BE2C (cell line): ENCODE measurements around the genes RPS26, RBMS2 and ATP5F1B.

GRCh38 chr12:55706697-55707099, 1.0 kb downstream of the ITGA7 start:
- RRBS: no CpG with 5 or more reads among the region's 2 CpGs

GRCh38 chr12:55709396-55710128, 1.9 kb upstream of the ITGA7 start:
- RRBS: no CpG with 5 or more reads among the region's 10 CpGs

GRCh38 chr12:55980754-55981168, 6.9 kb downstream of the RAB5B start:
- RRBS: no CpG with 5 or more reads among the region's 17 CpGs

DNA sequence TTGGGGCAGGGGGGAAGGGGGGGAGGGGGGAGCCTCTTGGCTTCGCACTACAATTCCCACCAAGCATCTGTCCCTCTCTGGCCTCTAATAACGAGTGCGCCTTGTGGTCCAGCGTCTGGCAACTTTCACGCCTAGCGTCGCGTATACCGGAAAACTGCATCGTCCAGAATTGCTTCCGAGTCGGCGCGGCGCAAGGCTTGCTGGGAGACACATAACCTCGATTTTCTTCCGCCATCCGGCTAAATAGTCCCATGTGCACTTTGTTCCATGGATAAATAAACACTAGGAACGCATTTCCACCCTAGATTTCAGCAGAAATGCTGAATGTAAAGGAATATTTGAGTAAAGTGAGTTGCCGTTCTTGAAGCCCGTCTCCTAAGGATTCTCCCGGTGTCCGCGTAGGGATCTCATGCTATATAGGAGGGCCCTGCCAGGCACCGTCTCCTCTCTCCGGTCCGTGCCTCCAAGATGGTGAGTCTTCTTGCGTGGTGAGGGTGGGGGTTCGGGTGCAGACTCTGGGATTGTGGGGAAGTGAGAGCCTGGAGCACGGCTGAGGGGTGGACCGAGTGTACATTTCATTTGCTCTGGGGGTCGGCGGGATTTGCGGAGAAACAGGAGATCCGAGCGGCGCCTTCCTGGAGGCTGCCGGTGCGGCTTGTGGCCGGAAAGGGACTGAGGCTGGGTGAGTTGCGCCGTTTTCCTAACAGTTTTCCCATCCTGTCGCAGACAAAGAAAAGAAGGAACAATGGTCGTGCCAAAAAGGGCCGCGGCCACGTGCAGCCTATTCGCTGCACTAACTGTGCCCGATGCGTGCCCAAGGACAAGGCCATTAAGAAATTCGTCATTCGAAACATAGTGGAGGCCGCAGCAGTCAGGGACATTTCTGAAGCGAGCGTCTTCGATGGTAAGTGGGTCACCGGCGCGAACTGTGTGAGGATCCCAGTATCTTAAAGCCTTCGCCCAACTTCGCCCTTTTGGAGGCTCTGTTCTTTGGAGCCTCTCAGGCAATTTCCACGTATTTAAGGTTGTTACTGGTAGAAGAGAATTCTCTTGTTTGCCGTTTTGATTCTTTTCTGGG, at the start of gene RPS26:
TSS of gene RPS26 (plus strand) at position 220 of the 1,078 bp plus-strand sequence.
- RRBS: 1% methylated on average over 12 of the region's 63 CpGs

DNA sequence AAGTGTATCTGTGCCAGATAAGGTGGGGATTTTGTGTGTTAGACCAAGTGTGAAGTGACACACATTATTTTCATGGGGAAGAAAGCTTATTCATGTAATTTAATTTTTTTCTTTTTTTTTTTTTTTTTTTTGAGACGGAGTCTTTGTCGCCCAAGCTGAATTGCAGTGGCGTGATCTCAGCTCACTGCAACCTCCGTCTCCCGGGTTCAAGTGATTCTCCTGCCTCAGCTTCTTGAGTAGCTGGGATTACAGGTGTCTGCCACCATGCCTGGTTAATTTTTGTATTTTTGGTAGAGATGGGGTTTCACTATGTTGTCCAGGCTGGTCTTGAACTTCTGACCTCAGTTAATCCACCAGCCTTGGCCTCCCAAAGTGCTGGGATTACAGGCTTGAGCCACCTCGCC, 2.5 kb downstream of the RPS26 start:
- RRBS: no CpG with 5 or more reads among the region's 6 CpGs

DNA sequence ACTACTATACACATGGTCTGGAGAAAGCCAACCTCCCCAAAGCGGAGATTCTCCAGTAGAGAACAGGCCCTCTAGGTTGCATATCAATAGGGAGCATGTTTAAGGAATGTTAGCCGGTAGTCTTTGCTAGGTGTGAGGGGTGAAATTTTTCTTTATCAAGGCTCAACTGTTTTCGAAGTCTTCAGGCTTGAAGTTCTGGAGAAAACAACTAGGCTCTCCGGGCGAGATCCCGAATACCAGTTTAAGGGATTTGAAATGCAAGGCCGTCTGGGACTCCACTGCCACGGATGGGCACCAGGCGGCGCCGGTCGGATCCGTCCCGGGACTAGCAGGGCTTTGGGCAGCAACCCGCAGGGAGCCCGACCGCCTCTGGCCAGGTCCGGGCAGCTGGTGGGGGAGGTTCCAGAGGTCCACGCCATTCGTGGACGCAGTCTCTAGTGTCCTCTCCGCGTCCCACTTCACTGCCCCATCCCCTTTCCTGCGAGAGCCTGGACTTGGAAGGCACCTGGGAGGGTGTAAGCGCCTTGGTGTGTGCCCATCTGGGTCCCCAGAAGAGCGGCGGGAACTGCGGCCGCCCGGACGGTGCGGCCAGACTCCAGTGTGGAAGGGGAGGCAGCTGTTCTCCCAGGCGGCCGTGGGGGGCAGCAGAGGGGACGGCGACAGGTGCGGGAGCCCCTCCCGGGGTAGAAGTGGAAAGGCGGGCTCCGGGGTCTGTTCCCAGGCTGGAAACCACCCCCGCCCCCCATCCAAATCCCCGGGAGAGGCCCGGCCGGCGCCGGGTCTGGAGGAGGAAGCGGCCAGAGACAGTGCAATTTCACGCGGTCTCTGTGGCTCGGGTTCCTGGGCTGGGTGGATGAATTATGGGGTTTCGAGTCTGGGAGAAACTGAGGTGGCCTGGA, 925 bp upstream of the ERBB3 start:
- RRBS: 11% methylated on average over 23 of the region's 51 CpGs

GRCh38 chr12:56118713-56119158, 670 bp downstream of the ZC3H10 start:
- RRBS: no CpG with 5 or more reads among the region's 10 CpGs

GRCh38 chr12:56119906-56120623, 2.0 kb downstream of the ZC3H10 start:
- RRBS: no CpG with 5 or more reads among the region's 8 CpGs

- RRBS: no CpG with 5 or more reads among the region's 11 CpGs
Observed at GRCh38 chr12:56178372-56179079, 10.8 kb downstream of the SMARCC2 start.

DNA sequence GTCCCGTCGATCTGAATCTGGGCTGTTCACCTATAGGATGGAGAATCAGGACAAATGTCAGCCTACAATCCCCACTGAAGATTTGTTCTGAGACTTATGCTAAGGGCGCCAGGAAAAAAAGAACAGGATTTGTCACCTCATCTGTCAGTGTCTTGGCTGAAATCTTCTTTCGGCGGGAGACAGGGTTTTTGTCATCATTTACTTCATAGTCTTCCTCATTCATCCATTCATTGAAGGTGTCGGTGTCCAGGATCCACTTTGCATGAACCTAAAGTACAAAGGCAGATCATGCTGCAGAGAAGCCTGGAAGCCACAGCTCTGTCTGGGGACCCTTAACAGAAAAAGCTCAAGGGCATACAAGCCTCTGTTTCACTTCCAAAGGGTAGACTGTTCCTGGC, 7.7 kb downstream of the SMARCC2 start:
- RRBS: no CpG with 5 or more reads among the region's 6 CpGs

DNA sequence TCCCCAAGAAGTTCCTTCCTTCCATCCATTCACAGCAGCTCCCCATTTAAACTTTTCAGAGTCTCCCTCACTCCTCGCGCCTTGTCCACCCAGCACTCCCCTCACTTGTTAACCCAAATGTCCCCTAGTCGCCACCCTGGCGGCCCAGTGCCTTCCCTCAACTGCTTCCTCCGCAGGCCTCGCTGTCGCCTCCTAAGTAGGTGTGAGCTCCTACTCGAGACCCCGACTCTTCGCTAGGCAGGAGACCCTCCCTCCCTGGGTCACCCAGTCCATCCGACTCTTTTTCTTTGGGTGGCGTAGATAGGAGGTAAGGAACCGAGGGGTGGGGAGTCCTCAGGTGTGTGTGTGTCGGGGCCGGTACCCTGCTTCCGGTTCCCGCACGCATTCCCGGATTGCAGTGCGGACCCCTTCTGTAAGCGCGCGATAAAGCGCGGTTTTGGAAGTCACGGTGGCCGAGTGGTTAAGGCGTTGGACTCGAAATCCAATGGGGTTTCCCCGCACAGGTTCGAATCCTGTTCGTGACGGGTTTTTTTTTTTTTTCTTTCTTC, 713 bp upstream of the SMARCC2 start:
- RRBS: no CpG with 5 or more reads among the region's 33 CpGs

DNA sequence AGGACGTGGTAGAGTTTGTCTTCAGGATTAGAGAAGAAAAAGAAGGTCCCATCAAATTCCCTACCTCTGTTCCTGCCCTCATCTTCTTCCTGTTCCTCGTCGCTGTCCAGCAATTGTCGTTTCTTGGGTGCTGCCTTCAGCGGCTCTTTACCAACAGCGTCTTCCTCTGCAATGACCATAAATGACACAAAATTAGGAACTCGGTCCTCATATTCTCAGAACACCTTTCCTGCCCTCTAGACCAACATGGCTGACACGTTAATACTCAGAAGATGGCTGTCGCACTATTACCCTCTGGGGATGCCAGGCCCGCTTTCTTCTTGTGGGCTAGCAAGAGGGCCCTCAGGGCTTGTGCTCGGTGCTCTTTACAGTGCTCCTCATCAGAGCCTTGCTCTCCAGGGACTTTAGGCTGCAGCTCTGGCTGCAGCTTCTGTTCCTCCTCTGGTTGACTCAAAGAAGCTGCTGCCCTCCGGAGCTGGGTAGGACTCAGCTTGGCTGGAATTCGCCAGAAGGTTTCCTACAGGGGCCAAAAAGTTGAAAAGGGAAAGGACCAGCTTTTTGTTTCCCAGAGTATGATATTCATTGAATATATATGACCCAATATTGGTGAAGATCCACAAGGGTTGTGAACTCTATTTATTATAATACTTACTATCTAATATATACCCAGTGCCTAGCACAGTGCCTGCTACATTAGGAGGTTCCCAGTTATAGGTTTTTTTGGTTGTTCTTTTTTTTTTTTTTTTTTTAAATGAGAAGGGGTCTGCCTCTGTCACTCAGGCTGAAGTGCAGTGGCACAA, 31.2 kb downstream of the TIMELESS start:
- RRBS: no CpG with 5 or more reads among the region's 13 CpGs

DNA sequence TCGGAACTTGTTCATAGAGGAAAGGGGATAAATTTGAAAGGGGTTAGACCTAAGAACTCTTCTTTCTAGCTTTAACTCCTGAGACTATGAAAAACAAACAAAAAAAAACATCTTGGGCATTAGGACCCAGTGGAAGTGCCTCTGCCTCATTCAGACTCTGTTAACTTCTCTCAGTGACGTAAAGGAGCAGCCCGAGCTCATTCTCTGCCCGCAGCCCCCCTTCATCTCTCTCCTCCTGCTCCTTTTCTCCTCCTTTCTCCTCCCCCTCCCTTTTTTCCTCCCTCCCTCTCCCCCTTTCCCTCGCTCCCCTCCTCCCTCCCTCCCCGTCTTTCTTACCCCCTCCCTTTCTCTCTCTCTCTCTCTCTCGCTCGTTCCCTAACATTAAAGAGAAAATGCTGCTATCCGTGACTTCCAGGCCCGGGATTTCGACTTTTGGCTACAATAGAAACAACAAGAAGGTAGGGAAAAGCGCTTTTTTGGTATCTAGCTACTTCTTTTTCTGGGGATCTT, at the start of gene RBMS2:
TSS of gene RBMS2 (plus strand) at position 189 of the 510 bp plus-strand sequence.
- RRBS: no CpG with 5 or more reads among the region's 12 CpGs

- RRBS: no CpG with 5 or more reads among the region's 2 CpGs
Observed at GRCh38 chr12:56541676-56541900, 20.0 kb downstream of the RBMS2 start.

DNA sequence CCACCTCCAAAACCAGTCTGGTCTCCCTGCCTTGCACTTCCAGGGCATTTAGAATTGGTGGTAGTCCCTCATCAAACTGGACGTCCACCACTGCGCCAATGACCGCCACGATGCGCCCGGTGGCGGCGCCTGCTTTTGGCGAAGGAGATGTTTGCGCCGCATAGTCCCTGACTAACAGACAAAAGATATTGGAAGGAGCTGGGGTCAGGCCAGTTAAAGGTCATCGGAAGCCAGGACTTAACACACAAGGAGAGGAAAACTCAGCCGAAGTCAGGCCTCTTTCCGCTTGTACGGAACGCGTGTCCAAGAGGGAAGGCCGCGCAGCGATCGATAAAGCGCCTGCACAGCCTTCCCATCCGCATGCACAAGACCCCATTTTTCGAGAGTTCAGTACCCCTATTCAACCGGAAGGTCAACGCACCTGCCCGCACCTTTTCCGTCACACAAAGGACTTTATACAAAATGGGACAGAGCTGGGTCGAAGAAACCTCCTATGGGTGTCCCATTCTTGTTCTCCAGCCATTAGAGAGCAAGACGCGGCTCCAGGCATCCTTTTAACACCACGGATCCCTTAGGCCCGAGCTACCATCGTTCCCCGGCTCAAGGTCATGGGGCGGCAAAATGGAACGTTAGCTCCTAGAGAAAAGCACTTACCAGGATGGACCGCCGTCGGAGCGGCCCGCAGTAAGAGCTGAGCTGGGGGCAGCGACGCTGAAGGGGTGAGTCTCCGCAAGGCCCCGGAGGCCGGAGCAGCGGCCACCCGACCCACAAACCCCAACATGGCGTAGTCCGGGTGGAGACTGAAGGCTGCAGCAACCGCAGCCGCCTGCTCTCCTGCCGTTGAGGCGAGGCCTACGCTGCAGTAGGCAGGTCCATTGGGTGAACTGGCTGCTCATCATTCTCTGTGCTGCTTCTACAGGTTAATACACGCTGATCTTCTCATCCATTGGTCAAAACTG, at the start of gene ATP5F1B:
TSS of gene ATP5F1B (minus strand) at position 802 of the 959 bp plus-strand sequence.
- RRBS: under 1% methylated on average over 5 of the region's 57 CpGs

GRCh38 chr12:56759200-56759765, 3.8 kb upstream of the HSD17B6 start:
- RRBS: no CpG with 5 or more reads among the region's 6 CpGs

GRCh38 chr12:56794944-56795595, 31.9 kb downstream of the HSD17B6 start:
- RRBS: no CpG with 5 or more reads among the region's 20 CpGs

- RRBS: no CpG with 5 or more reads among the region's 3 CpGs
Observed at GRCh38 chr12:56932285-56932765, 1.9 kb downstream of the SDR9C7 start.